HL-60 (cell line): Measurements from ENCODE around the gene RBP7.

GRCh38 chr1:9699148-9699441, 47.6 kb downstream of the PIK3CD start:
- RRBS: no CpG with 5 or more reads among the region's 8 CpGs

DNA sequence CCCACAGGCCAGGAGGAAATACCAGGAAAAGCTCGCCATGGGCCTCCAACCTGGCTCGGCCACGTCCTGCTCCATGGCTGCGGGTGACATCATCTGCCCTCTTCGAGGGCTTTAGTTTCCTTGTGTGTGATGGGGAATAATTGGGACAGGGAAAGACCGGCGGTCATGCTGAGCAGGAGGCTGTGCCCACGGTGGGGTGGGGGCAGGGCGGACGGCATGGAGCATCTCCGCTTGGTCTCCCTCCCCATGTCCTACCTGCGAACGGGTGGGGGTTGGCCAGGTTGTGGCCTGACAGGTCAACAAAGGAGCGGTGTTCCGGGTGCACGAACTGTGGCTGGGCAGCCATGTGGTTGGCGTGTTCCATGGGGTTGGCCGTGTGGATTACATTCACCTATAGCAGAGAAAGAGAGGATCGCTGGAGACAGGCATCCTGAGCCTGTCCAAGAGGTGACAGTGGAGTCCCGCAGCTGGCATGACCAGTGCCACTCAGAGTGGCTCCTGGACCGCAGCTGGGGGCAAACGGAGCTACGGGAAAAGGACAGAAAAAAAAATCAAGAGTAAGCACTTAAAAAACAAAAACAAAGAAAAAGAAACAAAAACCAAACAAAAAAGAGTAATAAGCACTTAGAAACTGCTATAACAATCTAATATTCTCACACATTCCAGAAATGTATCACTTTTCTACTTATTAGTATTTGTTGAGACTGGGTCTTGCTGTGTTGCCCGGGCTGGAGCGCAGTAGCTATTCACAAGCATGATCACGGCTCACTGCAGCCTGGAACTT, 80.2 kb downstream of the PIK3CD start:
- RRBS: no CpG with 5 or more reads among the region's 26 CpGs

- RRBS: no CpG with 5 or more reads among the region's 6 CpGs
These were observed 8.6 kb downstream of the CLSTN1 start for GRCh38 chr1:9815051-9815686.

- RRBS: no CpG with 5 or more reads among the region's 14 CpGs
These were observed 38.0 kb downstream of the CTNNBIP1 start for GRCh38 chr1:9871955-9872622.

DNA sequence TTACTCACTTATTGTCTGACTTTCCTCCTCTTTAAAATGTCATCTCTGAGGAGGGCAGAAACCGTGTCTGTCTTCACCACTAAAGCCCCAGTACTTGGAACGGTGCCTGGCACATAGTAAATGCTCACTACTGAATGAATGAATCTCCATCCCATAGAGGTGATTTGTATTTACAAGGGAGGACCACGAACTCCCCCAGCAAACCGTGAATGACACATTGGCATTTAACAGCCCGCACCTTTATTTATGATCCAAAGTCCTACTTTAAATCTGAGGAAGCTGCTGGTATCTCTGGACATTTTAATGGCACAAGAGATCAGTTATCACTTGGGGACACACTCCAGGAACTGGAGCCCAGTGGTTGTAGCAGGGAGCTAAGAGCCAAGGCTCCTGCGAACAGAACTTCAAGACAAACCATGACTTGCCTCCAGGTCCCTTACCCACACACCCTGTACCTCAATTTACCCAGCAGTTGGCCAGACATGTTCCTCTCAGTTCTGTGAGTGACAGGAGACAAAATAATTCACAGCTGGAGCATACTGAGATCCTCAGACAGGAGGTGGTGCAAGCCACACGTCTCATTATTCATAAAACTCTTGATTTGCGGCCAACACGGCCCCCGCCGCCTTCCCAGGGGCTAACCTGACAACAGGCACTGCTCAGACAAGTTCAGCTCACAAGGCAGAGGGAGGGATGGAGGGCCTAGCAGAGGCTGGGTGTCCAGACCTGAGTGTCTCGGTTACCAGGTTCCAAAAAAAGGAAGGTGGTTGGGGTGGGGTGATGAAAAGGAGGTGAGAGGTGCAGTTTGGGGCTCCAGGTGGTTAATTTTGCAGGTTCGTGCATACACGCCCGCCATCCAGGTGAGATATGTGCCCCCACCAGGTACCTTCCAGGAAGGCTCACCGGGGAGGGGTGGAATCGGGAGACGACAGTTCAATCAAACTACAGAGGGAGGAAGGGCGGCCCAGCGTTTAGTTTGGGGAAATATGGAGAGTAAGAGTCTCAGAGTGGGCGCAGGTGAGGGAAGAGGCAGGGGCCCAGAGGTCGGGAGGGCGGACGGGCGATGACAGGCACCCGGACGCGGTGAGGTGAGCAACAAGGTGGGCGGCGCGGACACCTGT, 966 bp downstream of the CTNNBIP1 start:
- RRBS: 3% methylated on average over 6 of the region's 31 CpGs

- RRBS: 7% methylated on average over 3 of the region's 60 CpGs
These were observed at the start of gene RBP7 for GRCh38 chr1:9996895-9997541. Gene RBP7, plus strand, starts transcription at chr1:9997228.

DNA sequence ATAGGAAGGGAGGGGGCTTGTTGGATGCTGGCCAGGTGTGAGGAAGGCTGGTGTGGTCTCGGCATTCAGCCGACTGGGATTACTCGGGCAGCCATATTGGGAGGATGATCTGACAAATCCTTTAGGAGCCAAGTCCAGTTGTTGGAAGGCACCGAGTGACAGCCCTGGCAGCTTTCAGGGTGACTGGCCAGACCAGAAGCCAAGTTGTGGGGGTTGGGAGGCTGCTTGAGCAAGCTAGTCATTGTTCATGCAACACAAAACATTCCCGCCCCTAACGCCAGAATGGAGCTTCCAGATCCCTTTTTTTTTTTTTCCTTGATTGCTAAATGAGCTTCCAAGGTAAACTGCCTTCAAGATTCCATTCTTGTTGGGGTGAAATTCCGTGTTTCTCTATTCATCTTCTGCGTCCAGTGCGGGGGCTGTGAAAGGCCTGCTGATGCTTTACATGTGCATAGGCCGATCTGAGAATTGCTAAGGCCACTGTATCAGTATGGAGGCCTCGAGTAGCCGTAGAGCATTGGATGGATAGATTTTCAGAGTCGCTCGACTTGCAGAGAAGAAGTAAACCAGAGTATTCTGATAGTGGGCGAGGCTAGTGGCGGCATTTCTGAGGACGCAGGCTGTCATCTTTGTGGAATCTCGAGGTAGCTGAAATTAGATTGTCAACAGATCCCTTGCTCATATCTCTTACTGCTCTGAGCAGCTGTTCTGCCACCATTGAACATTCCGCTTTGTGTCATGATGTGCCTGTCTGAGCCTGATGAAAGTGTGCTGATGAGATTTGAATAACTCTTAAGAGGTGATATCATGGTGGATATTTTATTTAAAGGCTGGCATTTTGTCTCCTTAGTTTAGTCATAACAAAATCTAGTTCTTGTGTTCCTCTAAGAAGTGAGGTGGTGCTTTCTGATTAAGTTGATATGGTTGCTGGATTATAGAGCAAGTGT, 1.3 kb downstream of the KIF1B start:
- RRBS: no CpG with 5 or more reads among the region's 19 CpGs

DNA sequence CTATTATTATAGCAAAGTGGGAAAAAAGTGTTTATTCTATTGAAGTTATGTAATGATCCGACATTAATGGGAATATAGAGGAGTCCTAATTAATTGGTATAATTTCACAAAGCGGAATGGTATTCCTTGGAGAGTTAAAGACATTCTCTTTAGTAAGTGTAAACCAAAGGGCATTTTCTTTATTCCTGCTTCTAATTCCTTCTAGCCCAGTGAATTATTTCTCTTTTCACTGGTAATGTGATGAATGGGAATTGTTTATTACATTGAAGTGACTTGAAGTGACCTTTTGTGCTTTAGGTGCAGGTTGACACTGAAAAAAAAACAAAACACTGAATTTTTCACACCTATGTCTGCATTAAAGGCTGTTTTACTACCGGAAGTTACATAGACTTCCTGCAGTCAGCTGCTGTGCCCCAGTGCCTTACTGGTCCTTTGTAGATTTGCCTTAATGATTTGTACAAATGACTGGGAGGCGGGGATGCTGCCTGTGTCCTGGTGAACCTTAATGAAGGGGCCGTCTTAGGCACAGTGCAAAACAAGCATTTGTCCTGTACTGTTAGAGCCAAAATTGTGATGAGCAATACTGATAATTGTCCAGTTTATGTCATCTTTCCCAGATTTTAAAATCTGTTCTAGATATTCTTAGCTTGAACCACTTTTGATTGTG, 91.0 kb upstream of the PGD start:
- RRBS: no CpG with 5 or more reads among the region's 5 CpGs

- RRBS: no CpG with 5 or more reads among the region's 3 CpGs
These were observed 73.4 kb upstream of the PGD start for GRCh38 chr1:10325464-10325873.

DNA sequence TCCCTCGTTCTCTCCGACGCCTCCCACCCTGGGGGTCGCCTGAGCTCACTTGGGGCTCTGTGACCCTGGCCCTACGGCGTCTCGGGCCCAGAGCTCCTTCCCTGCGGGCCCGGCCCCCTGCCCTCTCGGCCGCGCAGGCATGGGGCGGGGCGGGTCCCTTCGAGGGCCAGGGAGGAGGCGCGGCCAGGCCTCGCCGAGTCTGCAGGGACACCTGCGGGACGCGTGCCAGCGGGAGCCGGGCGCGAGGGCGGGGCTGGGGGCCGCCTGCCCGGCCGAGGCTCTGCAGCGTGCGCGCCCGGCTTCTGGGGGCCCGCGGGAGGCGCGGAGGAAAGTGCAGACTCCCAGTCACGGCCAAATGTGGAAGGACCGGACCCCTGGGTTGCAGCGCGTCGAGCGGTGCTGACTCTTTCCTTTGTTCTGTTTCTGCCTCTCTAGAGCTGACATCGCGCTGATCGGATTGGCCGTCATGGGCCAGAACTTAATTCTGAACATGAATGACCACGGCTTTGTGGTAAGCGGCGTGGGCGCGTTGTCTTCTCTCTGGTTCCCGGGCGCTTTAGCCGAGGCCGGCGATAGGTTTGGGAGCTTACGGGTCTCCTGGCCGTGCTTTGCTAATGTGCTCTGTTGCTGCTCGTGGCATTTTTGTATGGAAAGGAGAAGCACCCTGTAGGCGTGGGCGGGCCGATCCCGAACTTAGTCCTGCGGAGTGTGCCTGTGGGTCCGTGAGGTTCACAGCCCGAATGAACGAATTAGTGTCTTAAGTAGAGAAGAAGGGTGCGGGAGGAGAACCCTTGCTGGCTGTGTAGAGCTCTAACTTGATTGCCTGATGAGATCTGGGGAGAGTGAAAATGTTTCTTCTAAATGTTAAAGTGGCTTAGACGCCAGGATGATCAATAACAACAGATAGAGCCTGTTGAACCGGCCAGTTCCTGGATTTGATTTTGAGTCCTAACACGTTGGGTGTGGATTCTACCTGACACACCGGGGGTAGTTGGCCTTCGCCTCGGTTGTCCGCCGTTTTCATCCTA, 644 bp downstream of the PGD start:
- RRBS: 3% methylated on average over 8 of the region's 78 CpGs

DNA sequence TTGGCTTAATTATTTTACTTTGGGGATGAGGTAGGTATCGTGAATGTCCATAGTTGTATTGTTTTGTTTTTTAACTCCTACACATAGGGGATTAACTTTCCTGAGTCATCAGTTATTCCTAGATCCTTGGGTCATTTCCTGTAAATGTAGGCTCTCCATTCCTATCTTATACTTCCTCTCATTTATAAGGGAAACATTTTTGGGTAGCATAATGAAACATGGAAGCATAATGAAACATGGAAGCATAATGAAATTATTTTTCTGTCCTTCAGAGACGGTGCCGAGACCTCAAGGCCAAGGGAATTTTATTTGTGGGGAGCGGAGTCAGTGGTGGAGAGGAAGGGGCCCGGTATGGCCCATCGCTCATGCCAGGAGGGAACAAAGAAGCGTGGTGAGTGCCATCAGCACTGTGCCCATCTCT, 5.0 kb downstream of the PGD start:
- RRBS: no CpG with 5 or more reads among the region's 7 CpGs

- RRBS: 47% methylated on average over 6 of the region's 19 CpGs
These were observed 1.8 kb downstream of the CORT start for GRCh38 chr1:10451285-10452317.

GRCh38 chr1:10459090-10459515, 9.3 kb downstream of the CORT start:
- RRBS: no CpG with 5 or more reads among the region's 6 CpGs

DNA sequence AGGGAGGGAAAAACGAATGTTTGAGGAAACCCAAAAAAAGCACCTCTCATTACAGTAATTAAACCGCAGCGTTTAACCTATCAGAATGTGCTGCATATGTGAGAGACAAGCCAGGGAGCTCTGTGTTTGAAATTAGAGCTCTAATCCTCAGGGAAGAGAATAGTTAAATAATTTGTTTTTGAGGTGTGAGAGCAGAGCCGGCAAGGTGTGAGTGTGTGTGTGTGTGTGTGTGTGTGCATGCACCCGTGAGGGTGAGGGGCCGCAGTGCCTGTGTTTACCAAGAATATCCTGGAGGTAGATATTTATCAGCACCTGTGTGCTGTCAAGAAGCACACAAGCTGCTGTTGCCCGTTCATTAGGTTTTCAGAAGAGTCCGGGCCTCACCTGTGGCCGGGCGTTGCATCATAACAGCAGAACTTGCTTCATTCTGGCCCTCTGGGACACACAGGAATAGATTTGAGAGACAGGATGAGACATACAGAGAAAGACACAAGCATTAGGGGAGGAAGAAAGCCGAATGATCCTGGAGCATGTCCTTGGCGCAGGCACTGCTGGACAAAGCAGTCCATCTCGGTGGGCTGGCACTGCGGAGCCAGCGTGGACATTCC, 80.8 kb downstream of the PEX14 start:
- RRBS: no CpG with 5 or more reads among the region's 15 CpGs

- RRBS: no CpG with 5 or more reads among the region's 24 CpGs
These were observed 140.4 kb downstream of the PEX14 start for GRCh38 chr1:10614849-10615810.

GRCh38 chr1:10653298-10654368, 142.8 kb downstream of the CASZ1 start:
- RRBS: 90% methylated on average over 8 of the region's 51 CpGs

GRCh38 chr1:10655500-10656056, 140.9 kb downstream of the CASZ1 start:
- RRBS: 91% methylated on average over 2 of the region's 18 CpGs

GRCh38 chr1:10671195-10671504, 125.3 kb downstream of the CASZ1 start:
- RRBS: no CpG with 5 or more reads among the region's 13 CpGs

DNA sequence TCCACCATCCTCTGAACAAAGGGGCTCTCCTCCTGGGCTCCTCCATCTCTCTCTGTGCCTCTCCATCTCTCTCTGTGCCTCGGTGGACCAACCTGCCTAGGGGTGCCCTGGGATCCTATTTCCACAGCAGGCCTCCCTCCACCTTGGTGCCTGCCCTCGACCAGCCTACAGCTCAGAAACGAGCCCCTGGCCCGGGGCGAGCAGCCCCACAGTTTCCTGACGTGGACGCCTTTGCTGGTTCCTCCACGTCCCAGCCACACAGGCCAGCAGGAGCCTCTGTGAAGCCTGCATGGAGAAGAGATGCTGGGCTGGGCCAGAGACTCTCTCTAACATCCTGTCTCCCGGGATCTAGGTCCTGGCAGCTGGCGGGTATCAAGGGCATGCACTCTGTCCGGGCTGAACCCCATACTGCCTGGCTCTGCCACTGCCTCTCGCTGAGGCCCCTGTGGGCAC, 119.9 kb downstream of the CASZ1 start:
- RRBS: 86% methylated on average over 3 of the region's 12 CpGs

DNA sequence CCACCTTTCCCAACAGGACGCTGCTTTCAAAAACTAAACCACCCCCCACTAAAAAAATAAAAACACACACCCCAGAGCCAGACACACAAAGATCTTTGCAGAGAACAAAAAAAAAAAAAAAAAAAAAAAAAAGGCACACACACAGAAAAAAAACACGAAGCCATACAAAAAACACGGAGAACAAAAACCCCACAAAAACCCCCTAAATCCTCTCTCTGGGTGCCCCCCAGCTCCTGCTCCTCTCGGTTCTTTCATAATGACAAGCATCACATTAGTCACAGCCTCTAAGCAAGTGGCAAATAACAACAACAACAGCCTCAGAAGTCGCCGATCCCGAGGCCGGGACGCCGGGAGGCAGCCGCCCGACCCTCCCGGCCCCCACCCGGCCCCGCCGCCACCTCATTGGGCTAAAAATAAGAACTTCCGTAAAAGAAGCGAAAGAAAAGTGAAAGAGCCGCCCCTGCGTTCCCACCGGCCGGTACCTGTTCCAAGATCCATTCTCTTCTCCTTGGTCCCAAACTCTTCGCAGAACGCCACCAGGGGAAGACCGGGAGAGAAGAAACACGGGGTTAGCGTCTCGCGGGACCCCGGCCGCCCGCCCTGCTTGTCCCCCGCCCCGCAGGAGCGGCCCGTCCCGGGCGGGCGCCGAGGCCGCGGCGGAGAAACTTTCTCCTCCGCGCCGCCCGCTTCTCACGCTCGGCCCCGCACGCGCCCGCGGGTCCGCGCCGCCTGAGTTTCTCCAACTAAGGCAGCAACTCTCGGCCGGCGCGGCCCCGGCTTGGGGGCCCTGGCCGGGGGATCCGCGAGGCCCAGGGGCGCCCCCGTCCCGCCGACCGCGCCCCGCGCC, 102.8 kb downstream of the CASZ1 start:
- RRBS: 3% methylated on average over 33 of the region's 73 CpGs